Ascending aorta (tissue), 1 donor: Measurements from ENCODE around the gene UGGT2.

DNA sequence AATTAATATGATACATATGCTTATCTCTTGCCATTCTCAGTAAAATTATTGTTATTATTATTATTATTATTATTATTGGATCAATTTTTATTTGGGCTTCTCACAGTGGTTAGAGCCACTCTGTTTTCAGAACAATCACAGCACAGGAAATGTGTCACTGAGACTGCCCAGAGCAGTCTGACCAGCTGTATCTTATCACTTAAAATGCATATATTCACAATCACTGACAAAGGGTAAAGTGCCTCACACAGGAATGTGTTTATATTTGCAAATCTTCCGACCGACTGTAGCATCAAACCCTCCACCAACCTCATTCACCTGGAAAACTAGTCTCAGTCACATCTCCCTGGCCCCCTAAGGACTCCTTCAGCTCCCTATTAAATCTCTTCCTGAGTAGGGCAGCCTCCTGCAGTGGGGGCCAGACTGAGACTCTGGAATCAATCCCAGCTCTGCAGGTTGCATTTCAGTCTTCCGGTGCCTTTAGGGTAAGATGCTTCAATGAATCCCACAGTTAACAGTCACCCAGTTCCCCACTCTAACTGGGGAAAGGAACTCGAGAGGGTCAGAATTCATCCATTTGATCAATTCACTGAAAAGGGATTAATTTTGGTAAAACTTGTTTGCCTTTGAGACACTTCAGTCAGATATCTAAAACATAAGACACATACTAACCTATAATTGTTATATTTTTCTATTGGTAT lies 738.2 kb upstream of the SLITRK5 start:
- PRO-cap, result no peak

GRCh38 chr13:87671689-87672726 lies 837 bp downstream of the SLITRK5 start:
- PRO-cap, result no peak

DNA sequence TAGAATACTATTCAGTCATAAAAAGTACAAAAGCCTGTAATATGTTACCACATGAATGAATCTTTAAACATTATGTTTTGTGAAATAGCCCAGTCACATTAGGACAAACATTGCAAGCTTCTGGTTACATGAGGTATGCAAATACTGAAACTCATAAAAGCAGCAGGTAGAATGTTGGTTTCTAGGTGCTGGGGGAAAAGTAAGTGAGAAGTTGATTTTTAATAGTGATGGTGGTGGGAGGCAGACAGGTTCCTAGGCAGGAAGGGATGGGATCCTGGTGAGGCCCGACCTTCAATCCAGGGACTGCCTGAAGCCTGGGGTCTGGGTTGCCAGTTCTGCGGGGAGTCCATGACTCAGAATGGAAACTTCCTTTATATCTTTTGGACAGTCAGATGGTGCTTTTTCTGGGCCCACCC lies 1366.4 kb upstream of the GPC5 start:
- PRO-cap, result no peak

- PRO-cap, result unidirectional peak, minus-strand start at chr13:91348998
Measured at GRCh38 chr13:91348344-91349236, 49.8 kb upstream of the GPC5 start.

GRCh38 chr13:91351514-91352499 lies 46.6 kb upstream of the GPC5 start:
- PRO-cap, result no peak

GRCh38 chr13:91352500-91353446 lies 45.6 kb upstream of the GPC5 start:
- PRO-cap, result no peak

GRCh38 chr13:91353517-91354085 lies 44.8 kb upstream of the GPC5 start:
- PRO-cap, result no peak

DNA sequence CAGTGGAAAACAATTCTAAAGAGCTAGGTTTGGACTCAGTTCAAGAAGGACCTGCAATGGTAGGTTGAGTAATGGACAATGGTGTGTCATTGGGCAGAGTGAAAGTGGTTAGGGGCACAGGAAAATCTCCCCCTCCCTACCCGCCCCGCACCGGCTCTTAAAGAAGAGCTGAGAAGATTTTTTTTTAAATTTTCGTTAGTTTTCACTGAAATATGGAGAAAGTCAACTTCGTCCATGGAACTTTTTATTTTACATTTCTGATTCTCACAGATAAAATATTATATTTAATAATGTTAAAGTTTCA lies 13.1 kb upstream of the GPC5 start:
- PRO-cap, result unidirectional peak, minus-strand start at position 158 of the sequence

- PRO-cap, result no peak
Measured at GRCh38 chr13:92752375-92752971, 474.1 kb upstream of the GPC6 start.

- PRO-cap, result no peak
Measured at GRCh38 chr13:93227762-93228726, 1.4 kb downstream of the GPC6 start.

GRCh38 chr13:93495663-93496776 lies 269.4 kb downstream of the GPC6 start:
- PRO-cap, result no peak

- PRO-cap, result no peak
Measured at GRCh38 chr13:94291811-94292535, 187.5 kb downstream of the DCT start.

- PRO-cap, result no peak
Measured at GRCh38 chr13:94588513-94589162, 7.3 kb downstream of the TGDS start.

DNA sequence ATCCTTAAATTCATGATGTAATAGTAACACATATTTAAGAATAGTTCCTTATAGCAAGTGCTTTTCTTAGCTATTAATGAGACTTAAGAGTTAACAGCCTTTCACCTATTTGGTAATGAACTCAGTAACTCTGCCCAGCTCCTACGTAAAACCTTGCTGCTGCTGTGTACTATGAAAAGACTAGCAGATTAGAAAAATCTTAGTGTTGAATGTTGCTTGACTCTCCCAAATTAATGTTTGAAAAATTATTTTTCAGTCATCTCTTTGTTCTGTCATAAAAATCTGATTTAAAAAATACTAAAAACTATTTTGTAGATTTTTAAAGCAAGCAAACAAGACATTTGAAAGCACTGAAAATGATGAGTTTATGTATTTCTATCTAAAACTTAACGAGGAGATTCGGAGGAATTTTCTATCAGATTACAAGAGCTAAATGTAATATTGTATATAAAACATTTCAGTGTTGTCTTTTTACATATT lies 7.0 kb downstream of the GPR180 start:
- PRO-cap, result no peak

DNA sequence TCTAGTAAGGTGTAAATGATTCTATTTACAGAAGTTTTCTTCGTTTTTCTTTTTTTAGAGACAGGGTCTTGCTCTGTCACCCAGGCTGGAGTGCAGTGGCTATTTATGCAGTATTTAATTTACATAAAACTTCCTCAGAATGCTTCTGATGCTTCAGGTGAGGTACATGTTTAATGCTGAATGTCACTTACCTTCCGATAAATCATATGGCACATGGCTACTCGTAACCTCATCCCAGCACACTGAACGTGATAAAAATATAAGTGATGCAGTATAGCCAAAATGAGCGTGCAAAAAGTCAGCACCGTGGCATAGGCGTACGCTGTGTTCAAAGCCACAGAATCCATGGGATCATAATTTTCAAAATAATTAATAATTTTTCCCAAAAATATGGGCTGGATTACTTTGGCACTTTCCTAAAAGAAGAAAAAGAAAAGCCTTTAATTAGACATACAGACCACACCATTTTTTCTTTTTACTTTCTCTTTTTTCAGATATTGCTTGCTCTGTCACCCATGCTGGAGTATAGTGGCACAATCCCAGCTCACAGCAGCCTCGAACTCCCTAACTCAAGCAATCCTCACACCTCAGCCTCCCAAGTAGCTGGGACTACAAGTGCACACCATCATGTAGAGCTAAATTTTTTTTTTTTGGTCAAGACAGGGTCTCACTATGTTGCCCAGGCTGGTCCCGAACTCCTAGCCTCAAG lies 66.7 kb downstream of the ABCC4 start:
- PRO-cap, result no peak

- PRO-cap, result no peak
Measured at GRCh38 chr13:95584516-95585146, 32.1 kb downstream of the CLDN10 start.

DNA sequence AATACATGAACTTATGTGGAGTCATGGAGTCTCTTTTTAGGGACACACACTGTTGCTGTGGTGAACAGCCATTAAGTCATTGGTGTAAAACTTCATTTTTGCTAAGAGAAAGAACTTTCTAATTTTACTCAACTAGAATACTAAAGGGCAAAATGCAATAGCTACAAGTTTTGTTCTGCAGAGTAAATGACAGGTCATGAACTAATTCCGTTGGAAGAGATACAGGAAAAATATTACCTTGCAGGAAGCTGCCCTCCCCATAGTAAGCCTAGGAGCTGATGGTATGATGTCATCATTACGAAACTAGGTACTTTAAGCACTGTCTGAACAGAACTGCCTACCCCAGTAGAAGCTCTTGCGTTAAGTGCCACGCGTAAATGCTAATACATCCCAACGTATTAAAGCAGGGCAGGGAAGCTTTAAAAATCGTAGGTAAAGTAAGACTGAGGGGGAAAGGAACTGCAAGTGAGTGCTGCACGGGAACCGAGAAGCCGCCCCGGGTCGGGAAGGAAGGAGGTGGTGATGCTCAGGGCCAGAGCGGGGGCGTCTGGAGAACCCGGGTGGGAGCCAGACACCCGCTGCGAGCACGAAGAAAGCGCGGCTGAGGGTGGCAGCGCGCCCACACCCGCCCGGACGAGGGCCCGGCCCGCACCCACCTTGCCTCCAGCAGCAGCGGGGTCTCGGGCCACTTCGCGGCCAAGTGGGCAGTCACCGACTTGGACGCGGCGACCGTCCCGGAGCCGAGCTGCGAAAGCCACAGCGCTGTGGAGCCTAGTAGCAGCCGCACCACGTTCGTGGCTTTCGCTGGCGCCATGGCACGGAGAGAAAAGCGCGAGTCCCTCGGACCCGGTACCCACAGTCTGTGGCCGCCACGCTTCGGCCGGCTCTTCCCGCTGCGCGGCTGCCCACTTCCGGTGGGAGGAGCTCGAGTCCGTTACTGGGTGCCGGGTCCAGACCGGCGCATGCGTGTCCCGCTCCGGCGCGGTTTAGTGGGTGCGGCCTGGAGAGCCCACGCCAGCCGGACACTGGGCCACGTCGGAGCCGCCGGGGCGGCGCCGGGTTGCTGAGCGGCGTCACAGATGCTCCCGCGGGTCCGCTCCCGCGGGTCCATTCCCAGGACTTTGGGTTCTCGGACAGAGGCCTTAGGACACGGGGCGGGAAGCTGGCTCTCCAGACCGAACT lies at the start of gene UGGT2:
Gene UGGT2, minus strand, starts transcription at position 903 of the 1,182 bp plus-strand sequence.
- PRO-cap, result bidirectional peak, plus-strand start at position 1,136 of the sequence, minus-strand start at position 903 of the sequence

- PRO-cap, result no peak
Measured at GRCh38 chr13:97114815-97115419, 107.2 kb upstream of the MBNL2 start.

- PRO-cap, result bidirectional peak, plus-strand start at chr13:97223907, minus-strand start at chr13:97223757
Measured at GRCh38 chr13:97223104-97223987, 1.2 kb downstream of the MBNL2 start.

GRCh38 chr13:97242600-97243312 lies 20.6 kb downstream of the MBNL2 start:
- PRO-cap, result no peak